Vein endothelial cell (primary cell): ENCODE measurements around a stretch of chr1.

- CAGE, long polyA plus RNA: no peak
Measured at GRCh38 chr1:207752214-207753039, 573 bp downstream of the CD46 start.

GRCh38 chr1:207753835-207755018 is 2.4 kb downstream of the CD46 start:
- CAGE, long polyA plus RNA: no peak

- CAGE, long polyA plus RNA: no peak
Measured at GRCh38 chr1:207809073-207809506, 57.2 kb downstream of the CD46 start.

- CAGE, long polyA plus RNA: no peak
Measured at GRCh38 chr1:207813486-207814515, 61.9 kb downstream of the CD46 start.

DNA sequence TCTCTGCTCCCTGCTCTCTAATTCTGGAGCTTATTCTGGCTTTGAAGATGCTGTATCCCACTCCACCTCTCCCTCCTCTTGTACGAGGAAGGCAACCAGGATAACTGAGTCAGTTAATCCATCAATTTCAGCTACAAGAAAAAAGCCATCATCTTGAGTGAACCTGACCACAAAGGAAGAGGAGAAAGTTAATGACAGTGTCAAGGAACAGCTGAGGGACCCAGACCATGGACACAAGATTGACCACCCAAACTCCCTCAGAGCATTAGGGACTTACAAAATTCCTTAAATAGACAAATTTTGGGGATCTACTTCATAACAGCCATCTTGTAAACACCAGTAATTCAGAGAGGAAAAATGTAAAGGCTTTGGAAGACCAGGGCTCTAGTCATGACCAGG is 67.9 kb downstream of the CD46 start:
- CAGE, long polyA plus RNA: no peak

DNA sequence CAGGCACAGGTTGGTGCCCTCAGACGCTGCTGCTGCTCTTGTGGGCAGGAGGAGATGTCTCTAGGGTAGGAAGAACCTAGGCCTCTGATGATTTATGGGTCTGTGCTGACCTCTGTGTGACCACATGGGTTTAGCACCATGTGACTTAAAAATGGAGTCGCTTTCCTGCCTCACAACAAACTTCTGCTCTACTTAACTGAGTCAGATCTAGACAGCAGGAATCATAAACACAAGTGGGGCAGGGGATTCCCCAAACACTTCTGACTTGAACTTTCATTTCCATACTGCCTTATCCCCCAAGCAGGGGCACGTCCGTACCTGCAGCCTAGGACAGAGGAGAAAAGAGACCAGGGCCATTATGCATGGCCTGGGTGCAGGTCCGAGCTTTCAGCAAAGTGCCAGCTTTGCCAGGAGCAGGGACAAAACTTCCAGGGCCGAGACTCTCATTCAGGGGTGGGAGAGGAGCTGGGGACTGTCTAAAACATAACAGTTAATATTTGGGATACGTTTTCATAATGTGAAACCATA is 79.0 kb downstream of the CD34 start:
- CAGE, long polyA plus RNA: no peak

GRCh38 chr1:207883465-207883785 is 27.5 kb downstream of the CD34 start:
- CAGE, long polyA plus RNA: no peak

DNA sequence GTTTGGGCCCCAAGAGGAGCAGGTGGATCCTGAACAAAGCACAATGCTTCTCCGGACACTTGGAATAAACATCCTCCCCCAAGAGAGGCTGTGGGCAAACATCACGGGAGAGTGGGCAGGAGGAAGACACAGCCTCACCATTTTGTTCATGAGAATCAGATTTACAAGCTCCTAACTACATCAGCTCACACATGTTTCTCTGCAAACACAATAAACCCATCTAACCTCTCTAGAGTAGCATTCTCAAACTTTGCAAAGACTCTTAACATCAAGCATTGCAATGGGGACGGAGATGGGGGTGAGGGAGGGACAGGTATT is 18.0 kb downstream of the CD34 start:
- CAGE, long polyA plus RNA: no peak

GRCh38 chr1:207922656-207922963 is 11.7 kb upstream of the CD34 start:
- CAGE, long polyA plus RNA: no peak

DNA sequence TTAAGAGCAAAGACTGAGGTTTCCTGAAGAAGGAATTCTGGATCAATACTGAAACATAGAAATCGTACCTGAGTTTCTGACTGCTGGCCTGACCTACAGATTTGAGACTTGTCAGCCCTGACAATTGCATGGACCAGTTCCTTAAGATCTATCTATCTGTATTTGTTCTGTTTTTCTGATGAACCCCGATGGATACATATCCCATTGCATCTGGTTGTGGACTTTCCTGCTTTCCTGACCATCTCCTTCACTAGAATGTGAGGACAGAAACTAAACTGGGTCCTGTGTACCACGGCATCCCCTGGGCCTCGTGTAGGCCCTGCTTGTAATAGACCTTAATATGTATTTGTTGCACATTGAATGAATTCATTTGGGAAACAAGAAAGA is 81.6 kb upstream of the CD34 start:
- CAGE, long polyA plus RNA: no peak

GRCh38 chr1:208024858-208025543 is 114.1 kb upstream of the CD34 start:
- CAGE, long polyA plus RNA: no peak

- CAGE, long polyA plus RNA: no peak
Measured at GRCh38 chr1:208177479-208178184, 66.6 kb downstream of the PLXNA2 start.

- CAGE, long polyA plus RNA: no peak
Measured at GRCh38 chr1:208198129-208198747, 45.9 kb downstream of the PLXNA2 start.

DNA sequence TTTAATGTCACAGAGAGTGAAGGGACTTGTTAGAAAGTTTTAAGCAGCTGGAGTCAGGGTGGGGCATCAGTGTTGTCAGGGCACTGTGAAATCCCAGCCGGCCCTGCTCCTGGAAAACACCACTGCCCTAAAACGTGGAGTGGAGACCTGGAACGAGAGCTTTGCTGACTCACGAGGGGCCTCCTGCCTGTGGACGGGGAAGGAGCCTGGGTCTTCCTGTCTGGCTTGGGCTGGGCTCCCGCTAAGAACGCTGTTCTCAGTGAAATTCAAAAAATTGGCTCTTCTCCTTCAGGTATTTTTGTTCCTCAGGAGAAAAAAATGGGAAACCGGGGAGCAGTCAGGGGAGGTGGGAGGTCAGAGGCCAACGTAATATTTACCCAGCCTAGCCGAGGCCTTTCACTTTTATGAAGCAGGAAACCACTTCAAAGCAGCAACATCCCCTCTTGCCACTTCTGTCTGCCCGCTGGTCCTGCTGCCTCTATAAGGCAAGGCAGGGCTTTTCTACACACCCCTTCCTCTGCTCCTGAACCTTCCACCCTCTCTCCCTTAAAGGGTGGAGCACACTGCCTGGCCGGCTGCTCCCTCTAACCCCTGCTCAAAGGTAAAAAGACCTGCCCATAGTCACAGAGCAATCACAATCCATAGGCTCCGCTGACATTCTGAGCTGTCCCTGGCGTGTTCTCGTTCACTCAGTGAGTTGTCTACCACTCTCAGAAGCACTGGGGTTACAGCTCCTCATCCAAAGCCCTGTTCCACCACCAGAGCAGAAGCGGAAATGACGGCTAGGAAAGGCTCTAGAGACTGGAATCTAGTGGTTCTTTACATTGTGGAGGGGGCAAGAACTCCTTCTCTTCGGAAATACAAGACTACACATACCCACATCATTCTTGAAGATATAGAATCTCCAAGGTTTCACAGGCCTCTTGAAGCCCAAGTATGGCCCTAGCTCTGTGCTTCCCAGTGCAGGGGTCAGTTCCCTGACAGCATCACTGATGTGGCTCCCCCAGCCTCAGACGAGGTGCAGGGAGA is 7.9 kb downstream of the PLXNA2 start:
- CAGE, long polyA plus RNA: no peak

GRCh38 chr1:208239441-208240487 is 4.4 kb downstream of the PLXNA2 start:
- CAGE, long polyA plus RNA: no peak

DNA sequence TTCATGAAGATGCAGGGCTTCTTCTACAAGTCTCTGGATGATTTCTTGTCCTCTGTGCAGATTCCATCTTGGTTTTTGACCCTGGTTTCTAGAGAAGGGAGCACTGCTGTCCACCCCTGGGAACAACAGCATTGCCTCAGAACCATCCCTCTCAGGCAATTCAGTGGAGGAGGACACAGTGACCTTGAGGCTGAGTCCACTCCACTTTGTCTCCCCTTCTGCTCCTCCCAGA is 11.7 kb upstream of the PLXNA2 start:
- CAGE, long polyA plus RNA: no peak

GRCh38 chr1:208498053-208498495 is 253.9 kb upstream of the PLXNA2 start:
- CAGE, long polyA plus RNA: no peak

GRCh38 chr1:209404584-209405046 is 178.9 kb upstream of the CAMK1G start:
- CAGE, long polyA plus RNA: no peak

- CAGE, long polyA plus RNA: no peak
Measured at GRCh38 chr1:209412209-209412648, 171.3 kb upstream of the CAMK1G start.

DNA sequence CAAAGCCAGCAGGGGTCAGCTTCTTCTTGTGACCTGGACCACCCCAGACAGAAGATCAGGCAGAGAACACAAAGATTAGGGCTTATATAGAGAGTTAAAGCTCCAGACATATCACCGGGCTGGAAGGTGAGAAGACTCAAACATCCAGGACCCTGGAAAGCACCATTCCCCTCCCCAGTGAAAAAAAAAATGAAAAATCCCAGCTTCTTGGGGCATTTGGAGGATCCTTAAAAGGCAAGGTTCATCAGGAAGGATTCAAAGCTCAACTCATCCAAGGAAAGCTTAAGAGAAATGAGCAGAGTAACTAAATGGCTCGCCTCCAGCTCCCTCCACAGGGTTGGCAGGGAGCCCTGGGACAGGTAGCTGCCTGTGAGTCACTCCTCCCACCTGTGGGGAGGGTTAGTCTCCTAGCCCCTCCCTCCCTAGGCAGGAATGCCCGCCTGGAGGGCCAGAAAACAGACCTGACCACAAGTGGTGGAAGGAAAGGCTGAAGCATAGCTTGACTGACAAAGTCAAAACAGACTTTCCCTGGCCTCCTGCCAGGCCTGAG is 624 bp upstream of the LAMB3 start:
- CAGE, long polyA plus RNA: no peak